Measurements from ENCODE around the gene NMRK1.

DNA sequence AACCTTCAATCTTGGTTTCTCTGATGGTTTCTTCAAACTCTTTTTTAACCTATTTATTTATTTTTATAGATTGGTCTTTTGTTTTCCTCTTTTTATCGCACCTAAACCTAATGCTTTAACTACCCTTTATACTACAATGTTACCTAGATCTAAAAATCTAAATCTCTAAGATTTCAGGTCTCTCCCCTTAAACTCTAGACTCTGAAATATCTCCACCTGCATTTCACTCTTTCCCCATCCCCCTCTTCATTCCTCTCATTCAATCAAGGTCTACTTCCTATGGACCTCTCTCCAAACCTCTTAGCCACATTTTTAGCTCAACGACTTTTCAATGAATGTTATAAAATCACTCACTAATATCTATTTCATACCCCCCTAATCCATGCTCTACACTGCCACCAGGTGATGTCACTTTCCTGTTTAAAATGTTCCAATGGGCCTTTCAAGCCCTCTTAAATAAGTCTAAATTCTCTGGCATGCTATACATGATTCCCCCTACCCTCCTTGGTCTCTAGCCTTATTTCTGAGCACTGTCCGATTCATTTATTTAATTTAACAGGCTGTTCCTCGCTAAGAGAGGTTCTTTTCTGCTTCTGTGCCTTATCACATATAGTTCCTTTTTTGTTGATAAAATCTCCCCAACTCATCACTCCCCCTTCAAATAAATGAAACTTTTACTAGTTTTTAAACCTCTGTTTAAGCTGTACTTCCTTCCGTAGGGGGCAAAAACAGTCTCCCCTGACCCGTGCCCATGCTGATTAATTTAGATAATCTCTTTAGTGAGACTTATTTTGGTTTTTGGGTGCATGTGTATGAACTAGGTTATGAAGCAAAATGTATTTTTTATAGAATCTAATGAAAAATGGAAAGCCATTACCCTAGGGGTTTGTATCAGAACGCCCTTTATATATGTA, 9.3 kb downstream of the ABHD17B start:
- RRBS: no CpG with 5 or more reads among the region's 7 CpGs

DNA sequence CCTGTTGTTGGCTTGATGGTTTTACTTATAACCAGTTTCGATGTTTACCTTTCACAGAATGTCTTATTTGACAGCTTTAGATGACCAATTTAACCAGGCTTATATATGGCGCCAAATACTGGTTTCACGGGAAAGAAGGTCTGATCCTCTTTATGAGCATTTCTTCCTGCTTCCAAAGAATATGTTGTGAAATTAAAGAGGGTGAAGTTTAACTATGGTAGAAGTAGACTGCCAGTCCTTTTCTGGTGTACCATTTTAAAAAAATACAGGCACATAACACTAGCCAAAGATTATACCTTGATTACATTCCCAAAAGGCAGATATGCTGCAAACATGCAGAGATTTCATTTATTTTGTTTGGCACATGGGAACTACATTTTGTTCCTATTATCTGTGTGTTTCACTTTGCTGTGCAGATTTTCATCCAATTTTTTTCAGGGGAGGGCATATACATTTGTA, 9.7 kb downstream of the ZFAND5 start:
- RRBS: no CpG with 5 or more reads among the region's 3 CpGs

GRCh38 chr9:72455089-72455704, 66.2 kb upstream of the TMC1 start:
- RRBS: no CpG with 5 or more reads among the region's 2 CpGs

GRCh38 chr9:72911519-72912320, 41.1 kb downstream of the ALDH1A1 start:
- RRBS: no CpG with 5 or more reads among the region's 4 CpGs

DNA sequence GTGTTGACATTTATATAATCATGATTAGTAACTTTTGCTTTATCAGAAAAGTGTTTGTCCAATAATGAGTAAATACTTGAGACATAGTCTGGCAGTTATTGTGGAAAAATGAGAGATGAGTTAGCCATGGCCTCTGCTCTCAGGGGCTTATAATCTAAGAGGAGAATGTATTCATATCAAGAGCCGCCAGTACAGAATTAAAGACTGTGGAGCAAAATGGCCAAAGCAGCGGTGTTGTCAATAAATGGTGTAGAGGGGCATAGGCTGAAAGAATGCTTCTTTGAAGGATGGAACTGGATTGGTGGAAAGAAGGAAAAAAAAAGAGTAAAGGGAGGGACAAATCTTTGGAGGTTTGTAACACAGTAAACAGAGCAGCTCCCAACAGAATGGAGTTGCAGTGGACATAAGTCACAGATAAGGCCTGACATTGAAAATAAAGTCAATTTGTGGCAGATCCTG, 9.2 kb downstream of the ALDH1A1 start:
- RRBS: no CpG with 5 or more reads among the region's 2 CpGs

- RRBS: no CpG with 5 or more reads among the region's 6 CpGs
These were observed 1.1 kb downstream of the ALDH1A1 start for GRCh38 chr9:72951545-72952452.

DNA sequence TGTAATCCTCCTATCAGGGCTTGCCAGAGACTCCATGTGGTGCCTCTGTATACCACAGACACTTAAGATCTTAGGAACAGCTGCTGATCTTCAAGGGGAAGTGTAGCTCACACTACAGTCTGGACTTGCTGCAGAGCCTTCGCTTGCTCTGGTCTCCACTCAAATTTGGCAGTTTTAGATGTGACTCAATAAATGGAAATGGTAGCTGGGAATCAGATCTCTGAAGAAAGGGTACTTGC, 57.1 kb upstream of the ALDH1A1 start:
- RRBS: no CpG with 5 or more reads among the region's 1 CpG

DNA sequence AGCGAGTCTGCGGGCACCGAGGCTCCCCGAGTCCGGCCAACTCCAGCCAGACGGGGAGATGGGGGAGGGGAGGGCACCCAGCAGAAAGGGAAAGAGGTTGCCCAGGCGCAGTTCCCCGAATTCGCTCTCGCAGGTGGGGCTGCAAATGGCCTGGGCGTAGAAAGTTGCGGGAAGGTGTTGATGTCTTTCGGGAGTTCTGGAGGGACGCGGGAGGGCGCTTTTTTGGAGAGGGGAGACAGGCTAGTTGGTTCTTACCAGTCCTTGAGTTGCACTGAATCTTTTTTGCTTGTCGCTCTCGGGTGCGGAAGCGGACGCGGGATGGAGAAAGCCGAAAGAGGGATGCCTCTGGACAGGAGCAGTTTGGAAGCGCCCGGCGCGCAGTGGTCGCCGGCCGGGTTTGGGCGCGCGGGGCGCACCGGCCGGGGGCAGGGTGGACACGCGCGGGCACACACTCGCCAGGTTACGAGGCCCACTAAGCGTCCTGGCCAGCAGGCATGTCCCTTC, 904 bp downstream of the RORB start:
- RRBS: no CpG with 5 or more reads among the region's 42 CpGs

GRCh38 chr9:75087556-75088404, at the start of gene NMRK1:
Gene NMRK1 (minus strand): TSS chr9:75088155.
- RRBS: 1% methylated on average over 34 of the region's 75 CpGs

DNA sequence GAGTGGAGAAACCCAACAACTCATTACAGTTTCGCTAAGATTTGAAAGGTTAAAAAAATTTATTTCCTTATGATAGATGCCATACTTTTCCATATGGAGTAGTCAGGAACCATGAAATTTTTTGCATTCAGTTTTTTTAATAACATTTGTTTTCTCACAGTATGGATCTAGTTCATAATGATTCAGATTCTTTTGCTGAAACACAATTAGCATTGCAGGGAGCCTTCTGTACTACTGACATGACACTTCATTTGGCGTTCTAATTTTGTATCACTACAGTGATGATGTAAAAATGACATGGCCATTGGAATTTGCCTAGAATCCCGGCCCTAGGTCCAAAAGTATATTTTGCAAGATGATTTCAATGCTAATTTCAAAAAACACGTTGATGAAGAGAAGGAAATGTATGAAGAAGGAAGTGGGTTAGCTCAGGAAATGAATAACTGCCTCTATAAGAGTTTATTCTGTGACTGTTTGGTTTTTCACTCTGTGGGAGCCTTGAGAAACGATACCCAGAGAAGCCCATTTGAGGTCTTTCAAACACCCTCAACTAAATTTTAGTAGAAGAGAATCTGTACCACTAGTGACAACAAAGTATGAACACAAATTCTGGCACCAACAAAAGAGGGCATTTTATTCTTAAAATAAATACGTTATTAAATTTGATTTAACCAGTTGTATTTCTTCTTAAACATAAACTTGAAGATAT, 59.3 kb downstream of the OSTF1 start:
- RRBS: no CpG with 5 or more reads among the region's 6 CpGs

DNA sequence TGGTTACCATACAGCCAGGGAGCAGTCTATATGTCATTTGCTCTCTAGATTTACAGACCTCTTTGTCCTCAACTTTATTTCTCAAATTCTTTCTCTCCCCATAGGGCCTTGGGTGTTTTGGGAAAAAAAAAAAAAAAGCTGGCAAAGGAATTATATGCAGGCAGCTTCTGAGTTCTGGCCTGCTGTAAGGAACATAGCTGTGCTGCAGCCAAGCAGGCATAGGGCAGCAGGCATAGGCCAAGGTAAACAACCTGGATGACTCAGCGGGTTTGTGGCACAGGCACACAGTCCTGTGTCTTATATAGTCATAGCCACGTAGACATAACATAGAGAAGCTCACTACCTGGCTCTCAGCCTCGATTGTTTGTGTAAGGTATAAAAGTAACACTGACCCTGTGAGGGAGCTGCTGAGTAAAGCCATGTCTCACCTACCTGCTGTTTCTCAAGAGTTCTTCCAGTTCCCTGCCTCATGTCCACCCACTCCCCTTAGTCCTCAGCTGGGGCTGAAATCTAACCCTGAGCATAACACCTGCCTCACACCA, 141.6 kb downstream of the OSTF1 start:
- RRBS: no CpG with 5 or more reads among the region's 3 CpGs

DNA sequence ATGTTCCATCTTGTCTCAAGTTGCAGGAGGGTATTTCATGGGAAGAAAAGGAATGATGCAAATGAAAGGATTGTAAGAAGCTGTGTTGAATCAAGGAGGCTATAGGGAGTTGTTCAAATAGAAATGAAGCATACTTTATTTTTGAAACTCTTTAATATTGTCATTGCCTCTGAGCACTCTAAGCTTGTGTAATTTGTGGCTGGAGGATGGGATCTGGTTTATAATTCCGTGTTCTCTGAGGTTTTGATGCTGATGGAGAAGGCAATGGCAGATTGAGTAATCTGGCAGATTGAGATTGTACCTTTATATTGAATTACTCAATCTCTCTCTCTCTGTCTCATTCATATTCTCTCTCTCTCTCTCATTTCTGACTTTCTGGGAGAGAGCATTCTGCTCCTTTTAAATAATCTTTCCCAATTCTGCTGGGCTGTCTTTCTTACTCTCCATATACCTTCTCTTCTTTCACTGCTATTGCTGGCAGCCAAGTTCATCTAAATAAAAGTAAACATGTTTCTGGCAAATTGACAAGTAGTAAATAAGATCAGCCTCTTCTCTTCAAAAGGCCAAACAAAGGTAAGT, 288.6 kb downstream of the OSTF1 start:
- RRBS: no CpG with 5 or more reads among the region's 1 CpG

DNA sequence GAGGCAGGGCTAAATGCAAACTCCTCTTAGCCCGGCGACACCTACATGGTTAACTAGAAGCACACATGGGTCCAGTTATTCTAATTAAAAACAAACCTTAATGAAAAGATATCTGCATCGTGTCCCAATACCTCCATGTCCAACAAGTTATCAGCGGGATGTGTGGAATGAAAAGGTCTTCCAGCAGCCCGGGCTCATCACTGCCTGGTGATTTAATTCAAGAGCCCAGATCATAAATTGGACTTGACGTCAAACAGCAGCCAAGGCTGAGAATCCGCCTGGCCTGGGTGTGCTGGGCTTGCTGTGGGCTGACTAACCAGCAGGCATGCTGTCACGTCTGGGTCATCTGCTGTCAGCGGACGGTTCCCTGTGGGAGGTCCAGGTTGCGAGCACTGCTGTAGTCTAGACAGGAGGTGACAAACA, 289.6 kb downstream of the OSTF1 start:
- RRBS: no CpG with 5 or more reads among the region's 11 CpGs

- RRBS: no CpG with 5 or more reads among the region's 12 CpGs
These were observed 181.1 kb downstream of the PCSK5 start for GRCh38 chr9:76071443-76072172.

DNA sequence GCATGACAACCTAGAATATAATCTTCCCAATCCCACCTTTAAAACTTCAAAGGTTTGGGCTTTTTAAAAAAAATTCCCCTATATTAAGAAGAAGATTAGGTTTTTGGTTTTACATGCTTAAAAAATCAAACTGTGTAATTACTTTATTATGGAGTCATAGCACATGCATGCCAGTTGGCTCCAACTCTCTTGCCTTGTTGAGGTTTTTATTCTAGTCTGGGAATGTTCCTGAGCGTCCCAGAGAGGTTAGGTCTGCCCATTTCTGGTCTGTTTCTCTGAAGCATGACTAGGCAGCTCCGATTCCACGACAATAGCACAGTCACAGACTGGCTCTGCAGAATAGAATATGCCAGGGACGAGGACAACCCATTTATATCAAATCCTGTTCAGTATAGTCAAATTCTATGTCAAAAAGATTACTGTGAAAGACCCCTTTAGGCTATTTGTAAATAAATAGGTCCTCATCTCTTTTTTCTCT, 217.0 kb downstream of the PCSK5 start:
- RRBS: no CpG with 5 or more reads among the region's 4 CpGs

DNA sequence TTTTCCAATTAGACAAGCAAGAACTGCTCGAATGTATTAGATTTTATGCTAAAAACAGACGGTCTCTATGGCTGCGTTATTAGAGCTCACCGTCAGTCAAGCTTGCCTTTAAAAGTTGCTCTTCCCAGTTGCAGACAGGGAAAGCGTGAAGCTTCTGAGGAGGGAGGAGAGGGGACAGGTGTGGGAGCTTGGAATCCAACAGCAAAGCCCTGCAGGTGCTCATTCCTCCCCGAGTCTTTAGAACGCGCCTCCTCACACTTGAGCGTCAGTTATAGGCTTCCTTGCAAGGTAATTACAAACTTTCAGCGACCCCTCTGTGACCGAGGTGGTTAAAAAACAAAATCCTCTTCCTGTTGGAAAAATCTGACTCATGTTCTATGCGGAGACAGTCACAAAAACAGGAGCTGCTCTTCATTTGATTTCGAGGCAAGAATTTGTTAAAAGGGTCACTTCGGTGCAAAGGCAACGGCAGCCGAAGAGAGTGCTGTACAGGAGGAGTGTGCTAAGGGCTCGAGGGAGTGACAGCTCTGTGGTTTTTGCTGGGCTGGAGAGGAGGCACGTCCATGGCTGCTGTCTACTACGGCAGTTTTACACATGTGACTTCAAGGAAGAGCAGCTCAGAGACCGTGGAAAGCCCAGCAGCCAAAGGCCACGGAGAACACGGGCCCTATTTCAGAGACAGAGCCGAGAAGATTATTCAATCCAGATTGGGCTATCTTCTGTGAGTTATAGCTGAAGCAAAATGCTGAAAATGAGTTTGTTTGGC, 96.8 kb downstream of the RFK start:
- RRBS: no CpG with 5 or more reads among the region's 23 CpGs

DNA sequence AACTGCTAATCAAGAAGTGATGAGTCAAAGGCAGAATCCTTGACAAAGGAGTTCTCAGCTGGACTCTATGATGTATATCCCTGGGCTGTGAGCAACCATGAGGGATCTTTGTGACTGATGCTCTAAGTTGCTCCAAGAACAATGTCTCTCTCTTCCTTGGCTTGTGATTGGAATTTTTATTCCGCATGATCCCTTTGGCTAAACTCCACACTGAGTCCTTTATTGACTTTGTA, 20.8 kb downstream of the RFK start:
- RRBS: no CpG with 5 or more reads among the region's 1 CpG

GRCh38 chr9:76576331-76576802, 117.4 kb downstream of the GCNT1 start:
- RRBS: no CpG with 5 or more reads among the region's 5 CpGs

All from CMK (cell line).